SUDHL5 (cell line): ENCODE data around the genes IQSEC1 and HDAC11.

GRCh38 chr3:13069446-13070065 lies 3.7 kb downstream of the IQSEC1 start:
- PRO-cap: no peak

DNA sequence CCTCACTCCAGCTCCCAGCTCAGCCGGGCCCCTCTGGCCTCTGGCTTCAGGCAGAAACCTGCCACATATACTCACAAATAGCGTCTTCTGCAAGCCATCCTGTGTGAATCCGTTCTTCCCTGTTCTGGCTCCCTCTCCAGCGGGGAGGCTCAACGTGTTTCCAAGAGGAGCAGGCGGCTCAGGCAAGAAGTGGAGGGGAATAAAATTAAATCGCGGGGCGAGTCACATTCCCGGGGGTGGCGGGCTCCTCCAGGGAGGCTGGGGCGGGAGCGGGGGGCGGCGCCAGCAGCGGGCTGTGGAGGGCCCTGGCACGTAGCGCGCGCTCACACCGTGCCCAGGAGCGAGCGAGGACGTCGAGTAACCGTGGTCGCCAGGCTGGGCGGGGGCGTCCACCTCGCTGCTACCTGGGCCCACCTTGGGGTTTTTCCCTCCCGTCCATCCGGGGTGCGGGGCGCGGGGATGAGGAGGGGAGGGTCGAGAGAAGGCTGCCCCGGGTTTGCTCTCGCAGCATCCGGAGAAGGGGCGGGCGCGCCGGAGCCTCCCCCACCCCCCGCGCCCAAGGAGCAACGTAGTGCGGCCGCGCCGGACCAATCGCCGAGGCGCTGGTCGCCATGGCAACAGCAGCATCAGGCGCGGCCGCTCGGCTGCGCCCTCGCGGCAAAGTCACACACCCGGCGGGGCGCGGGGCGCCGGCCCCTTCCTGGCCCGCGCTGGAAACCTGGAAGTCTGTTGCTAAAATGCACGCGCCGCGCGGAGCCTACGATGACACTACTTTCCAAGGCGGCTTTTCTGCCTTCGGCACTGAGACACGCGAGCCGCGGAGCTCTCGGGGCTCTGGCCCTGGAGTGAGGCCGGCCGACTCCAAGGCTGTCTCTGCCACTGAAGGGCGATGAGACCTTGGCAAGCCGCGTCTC lies at the start of gene IQSEC1:
TSS of gene IQSEC1 (minus strand) at position 513 of the 914 bp plus-strand sequence.
- PRO-cap: no peak

GRCh38 chr3:13087816-13088648 lies 14.8 kb upstream of the IQSEC1 start:
- PRO-cap: no peak

GRCh38 chr3:13246093-13246412 lies 172.8 kb upstream of the IQSEC1 start:
- PRO-cap: no peak

GRCh38 chr3:13352721-13353262 lies 67.3 kb downstream of the NUP210 start:
- PRO-cap: no peak

DNA sequence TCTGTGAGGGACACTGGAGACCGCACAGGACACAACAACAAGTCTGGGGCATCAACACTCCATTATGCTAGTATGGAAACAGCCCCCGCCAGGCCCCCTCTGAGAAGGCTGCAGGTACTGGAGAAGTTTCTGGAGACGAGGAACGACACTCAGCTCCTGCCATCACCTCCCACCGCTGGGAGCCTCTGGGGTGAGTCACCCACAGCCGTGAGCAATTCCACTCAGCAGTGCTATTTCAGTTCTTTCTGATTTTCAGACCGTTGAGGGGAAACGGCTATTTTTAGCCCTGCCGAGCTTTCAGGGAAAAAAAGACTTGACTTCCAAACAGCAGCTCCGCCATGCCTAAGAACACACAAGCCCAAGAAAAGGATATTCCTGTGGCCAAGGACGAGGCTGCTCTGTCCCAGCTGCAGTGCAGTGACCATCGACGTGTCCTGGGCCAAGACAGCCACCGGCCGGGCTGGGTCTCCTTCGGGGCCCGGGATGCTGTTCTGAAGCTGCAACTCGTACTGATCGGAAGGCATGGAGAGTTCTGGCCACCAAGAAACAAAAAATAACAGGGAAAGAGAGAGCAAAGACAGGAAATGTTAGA lies 40.8 kb downstream of the NUP210 start:
- PRO-cap: no peak

DNA sequence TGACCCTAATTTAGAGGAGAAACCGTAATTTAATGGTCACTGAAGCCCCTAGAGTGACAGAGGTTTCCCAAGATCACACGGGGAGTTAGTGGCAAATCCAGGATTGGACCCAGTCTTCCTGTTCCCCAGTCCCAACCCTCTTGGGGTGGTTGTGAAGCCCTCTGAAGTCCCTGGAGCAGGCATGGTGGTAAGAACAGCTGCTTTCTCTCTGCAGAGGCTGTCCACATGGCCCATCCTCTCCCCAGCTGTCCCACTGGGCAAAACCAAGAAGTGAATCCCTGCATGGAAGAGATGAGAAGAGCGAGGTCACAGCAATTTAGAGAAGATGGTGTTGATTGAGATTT lies 14.9 kb upstream of the HDAC11 start:
- PRO-cap: no peak

- PRO-cap: no peak
Measured at GRCh38 chr3:13479286-13479598, 864 bp upstream of the HDAC11 start.

- PRO-cap: unidirectional peak, minus-strand start at chr3:13479991
Measured at GRCh38 chr3:13479599-13480529, at the start of gene HDAC11. TSS of gene HDAC11 (plus strand) at chr3:13480306.

GRCh38 chr3:13484219-13484607 lies 4.1 kb downstream of the HDAC11 start:
- PRO-cap: no peak

GRCh38 chr3:13544493-13544692 lies 4.5 kb upstream of the FBLN2 start:
- PRO-cap: no peak

- PRO-cap: no peak
Measured at GRCh38 chr3:13557419-13557949, 8.6 kb downstream of the FBLN2 start.

DNA sequence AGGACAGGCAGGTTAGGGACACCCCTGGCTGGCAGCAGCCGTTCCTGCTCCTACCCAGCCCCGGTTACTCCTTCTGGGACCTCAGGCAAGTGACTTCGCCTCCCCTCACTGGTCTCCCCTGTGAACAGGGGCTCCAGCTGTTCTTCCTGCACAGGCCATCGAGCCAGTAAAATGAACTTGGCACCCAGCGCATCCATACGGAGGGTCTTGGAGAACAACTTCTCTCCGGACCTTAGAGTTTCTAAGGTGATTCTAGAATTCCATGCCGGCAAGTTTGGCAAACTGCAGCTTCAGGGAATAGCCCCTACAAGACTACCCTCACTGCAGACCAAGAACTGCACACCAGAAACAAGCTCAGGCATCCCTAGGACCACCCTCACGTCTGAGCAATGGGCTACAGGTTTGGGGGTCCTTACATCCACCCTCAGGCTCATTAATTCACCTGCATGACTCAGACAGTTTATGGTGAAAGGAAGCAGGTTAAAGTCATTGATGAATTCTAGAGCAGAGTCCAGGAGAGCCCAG lies 90.6 kb downstream of the FBLN2 start:
- PRO-cap: no peak

GRCh38 chr3:13654843-13655179 lies 105.9 kb downstream of the FBLN2 start:
- PRO-cap: no peak

- PRO-cap: no peak
Measured at GRCh38 chr3:13932661-13933366, 52.9 kb upstream of the WNT7A start.

- PRO-cap: no peak
Measured at GRCh38 chr3:14125483-14126537, 958 bp downstream of the TMEM43 start.

DNA sequence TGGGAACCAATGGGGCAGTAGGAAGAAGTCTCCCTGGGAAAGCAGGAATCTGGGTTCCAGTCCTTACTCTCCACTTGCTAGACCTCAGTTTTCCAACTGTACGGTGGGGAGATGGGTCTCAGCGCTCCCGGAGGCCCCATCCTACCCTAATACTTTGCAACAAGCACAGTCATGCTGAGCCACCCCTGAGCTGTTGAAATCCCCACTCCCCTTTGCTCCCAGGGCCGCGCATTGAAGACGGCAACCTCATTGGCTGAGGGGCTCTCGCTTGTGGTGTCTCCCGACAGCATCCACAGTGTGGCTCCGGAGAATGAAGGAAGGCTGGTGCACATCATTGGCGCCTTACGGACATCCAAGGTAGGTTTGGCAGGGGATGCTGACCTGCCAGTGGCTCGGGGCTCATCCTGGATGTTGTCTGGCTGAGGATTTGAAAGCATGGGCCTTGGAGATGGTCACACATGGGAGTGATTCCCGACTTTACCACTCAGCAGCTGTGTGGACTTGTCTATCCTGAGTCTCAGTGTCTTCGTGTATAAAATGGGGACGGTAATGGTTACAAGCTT lies 5.8 kb downstream of the TMEM43 start:
- PRO-cap: no peak

DNA sequence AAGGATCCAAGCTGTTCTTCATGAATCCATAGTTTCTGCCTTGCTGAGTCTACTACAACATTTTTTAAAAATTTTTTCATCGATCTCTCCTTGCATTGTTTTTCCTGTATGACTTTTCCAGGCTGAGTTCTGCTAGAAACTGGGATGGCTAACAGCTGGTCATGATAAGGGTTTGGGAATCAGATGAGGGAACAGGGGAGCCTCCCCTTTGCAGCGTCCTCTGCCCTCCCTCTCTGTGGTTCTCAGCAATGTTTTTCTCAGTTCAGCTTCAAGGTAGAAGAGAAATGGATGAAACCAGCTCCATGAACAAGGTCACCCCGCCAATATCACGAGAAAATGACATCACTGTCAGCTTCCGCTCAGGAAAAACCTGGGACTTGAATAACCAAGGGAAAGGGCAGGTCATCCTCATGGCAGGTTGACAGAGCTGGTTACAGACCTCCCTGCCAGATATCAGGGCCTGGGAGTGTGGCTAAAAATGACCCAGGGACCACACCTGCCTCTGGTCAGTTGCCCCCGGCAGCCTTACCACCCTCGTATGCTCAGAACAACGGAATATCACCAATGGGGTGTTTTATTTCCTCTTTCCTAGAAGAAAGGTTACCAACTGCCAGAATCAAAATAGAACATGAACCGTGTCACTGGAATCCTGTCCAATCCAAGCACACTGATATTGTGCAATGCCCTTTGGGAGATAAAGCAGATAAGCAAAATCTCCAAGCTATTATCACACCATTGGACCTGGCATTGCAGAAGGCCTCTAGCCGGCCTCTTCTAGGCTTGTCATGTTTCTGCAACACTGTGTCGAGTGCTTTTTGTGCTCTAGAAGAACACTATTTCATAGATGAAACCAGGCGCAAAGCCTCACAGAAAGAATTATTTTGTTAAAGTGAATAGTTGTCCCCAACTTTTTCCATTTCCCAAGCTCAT lies 26.1 kb downstream of the LSM3 start:
- PRO-cap: no peak

- PRO-cap: no peak
Measured at GRCh38 chr3:14272806-14273573, 94.4 kb downstream of the LSM3 start.

- PRO-cap: no peak
Measured at GRCh38 chr3:14366194-14366760, 36.1 kb upstream of the SLC6A6 start.